Retinal pigment epithelial cell (primary cell): ENCODE measurements around the genes LSM14A and UBA2.

- RRBS = no CpG with 5 or more reads among the region's 6 CpGs
Observed at GRCh38 chr19:33374943-33375546, 1.5 kb downstream of the CEBPG start.

- RRBS = no CpG with 5 or more reads among the region's 27 CpGs
Observed at GRCh38 chr19:33404994-33405823, 31.7 kb downstream of the CEBPG start.

DNA sequence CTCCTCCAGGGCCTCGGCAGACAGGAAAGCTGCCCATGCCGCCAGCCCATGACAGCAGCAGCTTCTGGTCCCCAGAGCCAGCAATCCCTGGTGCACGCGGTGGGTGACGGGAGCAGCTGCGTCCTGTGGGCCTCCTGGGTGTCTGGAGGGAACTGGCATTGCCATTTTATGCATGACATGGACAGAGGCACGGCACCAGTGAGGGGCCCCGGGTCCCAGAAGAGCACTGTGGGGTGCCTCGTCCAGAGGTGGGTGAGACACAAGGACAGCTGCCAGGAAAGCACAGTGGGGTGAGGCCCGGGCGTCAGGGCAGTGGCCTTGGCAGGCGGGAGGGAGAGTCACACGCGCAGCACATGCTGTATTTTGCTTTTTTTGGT, 32.3 kb downstream of the CEBPG start:
- RRBS = 80% methylated on average over 3 of the region's 14 CpGs

DNA sequence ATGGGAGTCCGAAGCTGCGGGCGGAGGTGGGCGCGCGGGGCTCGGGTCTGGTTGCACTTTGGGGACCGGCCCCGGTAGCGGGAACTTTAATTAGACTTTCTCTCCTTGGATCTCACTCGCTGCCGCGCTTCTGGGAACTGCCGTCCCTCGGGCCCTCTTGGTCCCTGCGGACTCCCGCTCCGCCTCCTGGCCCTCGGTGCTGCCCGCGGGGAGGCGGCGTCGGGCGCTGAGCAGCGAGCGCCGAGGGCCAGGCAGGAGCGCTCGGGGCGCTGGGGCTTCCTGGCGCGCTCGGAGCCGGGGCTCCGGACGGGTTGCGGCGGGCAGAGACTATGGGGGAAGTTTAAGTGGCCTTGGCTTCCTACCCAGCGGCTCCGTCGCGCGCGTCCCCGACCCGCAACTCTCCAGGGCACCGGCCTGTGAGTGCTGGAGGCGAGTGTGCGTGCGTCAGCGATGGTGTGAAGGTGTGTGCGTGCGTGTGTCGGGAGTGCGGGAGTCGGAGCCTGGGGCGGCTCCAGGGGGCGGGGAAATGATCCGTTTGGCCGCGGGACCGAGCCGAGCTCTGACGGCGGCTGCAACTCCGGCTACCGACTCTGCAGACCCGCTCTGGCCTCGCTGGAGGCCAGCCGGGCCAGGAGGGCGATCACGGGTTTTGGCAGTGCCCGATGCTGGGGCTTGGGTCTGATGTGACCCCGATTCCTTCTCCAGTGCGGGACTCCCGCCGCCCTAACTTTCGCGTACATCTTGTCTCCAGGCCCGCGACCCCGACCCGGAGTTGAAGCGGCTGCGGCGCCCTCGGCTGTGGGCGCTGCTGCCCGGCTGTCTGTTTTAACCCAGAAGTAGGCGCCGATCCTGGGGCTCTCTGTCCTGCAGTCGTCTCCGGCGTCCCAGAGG, 918 bp downstream of the CHST8 start:
- RRBS = 2% methylated on average over 31 of the region's 95 CpGs

DNA sequence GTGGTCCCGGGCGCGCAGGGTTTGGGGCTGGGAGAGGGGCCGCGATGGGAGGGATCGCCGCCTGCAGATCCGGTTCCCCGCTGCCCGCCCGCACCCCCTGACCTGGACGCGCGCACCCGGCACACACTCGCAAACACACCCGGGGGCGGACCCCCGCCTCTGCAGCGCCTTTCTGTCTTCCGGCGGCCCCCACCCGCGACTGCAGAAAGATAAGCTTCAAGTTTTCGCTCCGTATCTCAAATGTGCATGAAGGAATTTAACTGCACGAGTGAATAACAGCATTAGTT, 799 bp downstream of the KCTD15 start:
- RRBS = 1% methylated on average over 18 of the region's 27 CpGs

GRCh38 chr19:33798761-33799270, 2.1 kb downstream of the KCTD15 start:
- RRBS = no CpG with 5 or more reads among the region's 7 CpGs

DNA sequence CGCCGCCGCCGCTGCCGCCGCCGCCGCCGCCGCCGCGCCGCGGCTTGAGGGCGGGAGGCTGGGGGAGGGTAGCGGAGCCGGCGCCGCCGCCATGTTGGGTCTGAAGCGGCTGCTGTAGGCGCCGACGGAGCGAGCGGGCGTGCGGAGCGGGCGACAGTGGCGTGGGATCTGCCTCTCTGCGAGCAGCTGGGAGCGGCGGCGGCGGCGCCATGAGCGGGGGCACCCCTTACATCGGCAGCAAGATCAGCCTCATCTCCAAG, at the start of gene LSM14A:
Gene LSM14A, plus strand, starts transcription at position 71 of the 260 bp plus-strand sequence.
- RRBS = no CpG with 5 or more reads among the region's 39 CpGs

GRCh38 chr19:34230813-34231896, 23.2 kb upstream of the GARRE1 start:
- RRBS = no CpG with 5 or more reads among the region's 17 CpGs

DNA sequence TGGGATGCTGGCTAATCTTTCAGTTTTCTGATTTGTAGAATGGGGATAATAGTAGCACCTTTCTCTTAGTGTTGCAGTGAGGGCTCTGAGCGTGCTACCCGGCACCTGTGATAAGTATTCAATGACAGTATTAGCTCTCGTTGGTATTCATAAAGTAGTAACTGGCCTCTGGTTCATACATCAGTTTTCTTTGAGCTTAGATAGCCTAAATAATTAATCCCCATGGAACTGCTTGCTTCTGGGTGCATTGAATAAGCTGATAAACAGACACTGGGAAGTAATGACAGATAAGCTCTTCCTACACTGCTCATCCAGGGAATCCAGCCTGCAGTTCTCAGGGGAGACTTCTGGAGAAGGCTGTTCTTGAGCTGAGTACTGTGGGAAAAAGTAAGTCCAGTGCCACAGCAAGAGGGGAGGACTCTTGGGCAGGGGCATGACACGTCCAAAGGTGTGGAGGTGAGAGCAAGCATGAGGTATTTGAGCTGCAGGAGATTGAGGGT, 6.9 kb downstream of the GARRE1 start:
- RRBS = no CpG with 5 or more reads among the region's 4 CpGs

GRCh38 chr19:34375491-34376211, 10.7 kb downstream of the GPI start:
- RRBS = no CpG with 5 or more reads among the region's 14 CpGs

DNA sequence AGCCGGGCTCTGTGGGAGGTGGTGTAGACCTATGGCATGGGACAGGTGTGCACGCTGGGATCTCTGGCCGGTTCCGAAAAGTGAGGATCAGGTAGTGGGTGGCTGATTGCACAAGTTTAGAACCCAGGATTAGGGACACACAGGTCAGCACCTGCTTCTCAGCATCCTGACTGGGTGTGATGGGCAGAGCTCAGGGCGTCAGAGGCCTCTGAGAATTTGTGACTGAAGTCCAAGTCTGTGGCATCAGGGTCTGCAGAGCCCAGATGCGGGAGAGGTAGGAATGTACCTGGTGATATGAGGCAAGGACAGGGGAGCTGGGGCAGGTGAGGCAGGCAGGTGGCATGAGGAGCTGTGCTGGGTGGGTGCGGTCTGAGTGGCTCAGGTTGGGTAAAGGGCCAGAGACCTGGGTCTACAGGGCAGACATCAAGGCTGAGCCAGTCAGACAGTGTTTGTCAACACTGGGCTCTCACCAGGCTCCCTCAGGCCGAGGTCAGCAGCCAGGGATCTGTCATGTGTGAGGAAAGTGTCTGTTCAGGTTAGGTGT, 18.5 kb downstream of the GPI start:
- RRBS = 97% methylated on average over 3 of the region's 8 CpGs

GRCh38 chr19:34412236-34412549, 8.0 kb downstream of the PDCD2L start:
- RRBS = no CpG with 5 or more reads among the region's 8 CpGs

GRCh38 chr19:34428241-34429506, at the start of gene UBA2:
TSS of gene UBA2 (plus strand) at chr19:34428381.
- RRBS = under 1% methylated on average over 41 of the region's 106 CpGs

- RRBS = under 1% methylated on average over 32 of the region's 88 CpGs
Observed at GRCh38 chr19:34482336-34483356, 1.1 kb downstream of the WTIP start.

DNA sequence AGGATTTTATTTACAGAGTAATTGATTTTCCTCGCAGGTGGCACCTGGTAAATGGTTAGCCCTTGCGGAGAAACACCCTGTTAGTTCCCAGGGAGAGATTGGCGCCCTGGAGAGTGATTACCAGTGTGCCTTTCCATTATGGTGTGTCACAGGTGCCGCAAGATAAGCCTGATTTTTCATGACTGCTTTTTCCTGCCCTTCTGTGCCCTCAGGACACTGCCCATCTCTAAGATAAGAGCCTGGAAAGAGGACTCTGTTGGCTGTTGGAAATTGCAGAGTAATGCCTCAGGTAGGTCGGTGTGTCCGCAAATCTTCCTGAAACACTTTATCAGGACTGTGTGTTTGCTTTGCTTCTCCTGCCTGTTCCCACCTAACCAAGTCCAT, 707 bp downstream of the ZNF181 start:
- RRBS = no CpG with 5 or more reads among the region's 6 CpGs

- RRBS = no CpG with 5 or more reads among the region's 11 CpGs
Observed at GRCh38 chr19:34994890-34995490, 5.1 kb upstream of the GRAMD1A start.

DNA sequence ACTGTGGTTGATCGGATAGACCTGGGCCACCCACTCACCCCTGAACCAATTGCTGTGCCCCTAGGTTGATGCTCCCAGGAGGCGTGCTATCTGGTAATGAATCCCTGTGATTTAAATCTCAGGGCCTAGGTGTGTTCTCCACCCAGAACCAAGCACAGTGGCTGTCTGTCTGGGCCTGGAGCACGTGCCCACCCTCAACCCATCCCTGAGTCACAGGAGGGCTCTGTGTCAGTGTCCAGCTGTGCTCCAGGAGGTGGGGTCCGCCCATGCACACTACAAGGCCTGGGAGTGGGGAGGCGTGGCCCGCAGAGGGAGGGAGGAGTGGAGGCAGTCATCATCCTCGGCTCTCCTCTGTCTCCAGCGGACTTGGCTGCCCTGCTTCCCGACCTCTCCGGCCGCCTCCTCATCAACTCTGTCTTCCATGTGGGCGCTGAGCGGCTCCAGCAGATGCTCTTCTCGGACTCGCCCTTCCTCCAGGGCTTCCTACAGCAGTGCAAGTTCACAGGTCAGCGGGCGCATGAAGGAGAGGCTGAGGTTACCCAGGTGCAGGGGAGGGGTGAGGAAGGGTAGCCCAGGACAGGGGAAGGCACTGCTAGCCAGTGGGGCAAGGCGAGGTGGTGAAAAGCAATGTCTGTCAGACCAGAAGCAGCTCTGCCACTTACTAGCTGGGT, 14.7 kb upstream of the SCN1B start:
- RRBS = no CpG with 5 or more reads among the region's 18 CpGs

DNA sequence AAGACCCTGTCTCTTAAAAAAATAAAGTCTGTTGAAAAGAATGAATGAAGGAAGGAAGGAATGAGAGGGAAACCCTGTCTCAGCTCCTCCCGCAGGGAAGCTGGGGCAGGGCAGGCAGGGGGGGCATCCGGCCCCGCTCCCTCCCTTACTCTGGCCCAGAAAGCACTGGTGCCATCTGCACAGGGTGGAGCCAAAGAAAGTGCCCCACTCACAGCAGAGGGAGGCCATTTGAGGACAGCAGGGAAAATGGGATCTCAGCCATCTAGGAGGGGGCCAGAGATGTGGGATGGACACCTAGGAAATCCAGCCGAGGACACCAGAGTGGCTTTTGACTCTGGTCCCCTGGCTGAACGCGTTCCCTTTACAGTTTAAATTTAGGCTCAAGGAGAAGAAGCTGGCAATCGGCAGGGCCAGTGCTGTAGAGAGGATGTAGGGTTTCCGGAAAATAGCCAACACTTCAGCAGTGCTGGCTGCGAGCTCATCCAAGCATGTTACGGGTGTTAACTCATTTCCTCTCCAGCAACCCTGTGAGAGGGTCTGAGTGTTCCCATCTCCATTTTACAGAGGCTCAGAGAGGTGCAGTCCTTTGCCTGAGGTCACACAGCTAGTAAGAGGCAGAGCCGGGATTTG, 3.5 kb upstream of the HPN start:
- RRBS = no CpG with 5 or more reads among the region's 11 CpGs

- RRBS = no CpG with 5 or more reads among the region's 7 CpGs
Observed at GRCh38 chr19:35045703-35046218, 4.2 kb downstream of the HPN start.

- RRBS = no CpG with 5 or more reads among the region's 6 CpGs
Observed at GRCh38 chr19:35107270-35107870, 8.3 kb upstream of the FXYD3 start.